A375 (cell line): ENCODE results near the genes BCAN and SMIM42.

DNA sequence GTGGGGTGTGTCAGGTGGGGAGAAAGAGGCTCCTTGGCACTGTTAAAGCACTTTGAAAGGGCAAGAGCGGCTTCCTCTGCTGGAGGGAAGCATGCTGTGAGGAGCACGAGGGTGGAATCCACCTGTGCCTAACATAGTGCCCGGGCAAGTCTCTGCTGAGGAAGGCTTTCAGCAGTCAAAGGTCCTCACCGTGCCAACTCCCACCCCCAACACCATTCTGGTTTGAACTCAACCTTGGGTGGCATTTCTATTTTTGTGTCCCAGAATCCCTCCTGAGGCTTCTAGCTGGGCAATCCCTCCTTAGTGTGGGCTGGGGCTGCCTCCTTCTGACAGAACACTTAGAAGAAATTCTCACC is 37.4 kb downstream of the MEF2D start:
- RAMPAGE, long total RNA, result no peak

- RAMPAGE, long total RNA, result no peak
These were observed 19.6 kb downstream of the MEF2D start for GRCh38 chr1:156480555-156481715.

DNA sequence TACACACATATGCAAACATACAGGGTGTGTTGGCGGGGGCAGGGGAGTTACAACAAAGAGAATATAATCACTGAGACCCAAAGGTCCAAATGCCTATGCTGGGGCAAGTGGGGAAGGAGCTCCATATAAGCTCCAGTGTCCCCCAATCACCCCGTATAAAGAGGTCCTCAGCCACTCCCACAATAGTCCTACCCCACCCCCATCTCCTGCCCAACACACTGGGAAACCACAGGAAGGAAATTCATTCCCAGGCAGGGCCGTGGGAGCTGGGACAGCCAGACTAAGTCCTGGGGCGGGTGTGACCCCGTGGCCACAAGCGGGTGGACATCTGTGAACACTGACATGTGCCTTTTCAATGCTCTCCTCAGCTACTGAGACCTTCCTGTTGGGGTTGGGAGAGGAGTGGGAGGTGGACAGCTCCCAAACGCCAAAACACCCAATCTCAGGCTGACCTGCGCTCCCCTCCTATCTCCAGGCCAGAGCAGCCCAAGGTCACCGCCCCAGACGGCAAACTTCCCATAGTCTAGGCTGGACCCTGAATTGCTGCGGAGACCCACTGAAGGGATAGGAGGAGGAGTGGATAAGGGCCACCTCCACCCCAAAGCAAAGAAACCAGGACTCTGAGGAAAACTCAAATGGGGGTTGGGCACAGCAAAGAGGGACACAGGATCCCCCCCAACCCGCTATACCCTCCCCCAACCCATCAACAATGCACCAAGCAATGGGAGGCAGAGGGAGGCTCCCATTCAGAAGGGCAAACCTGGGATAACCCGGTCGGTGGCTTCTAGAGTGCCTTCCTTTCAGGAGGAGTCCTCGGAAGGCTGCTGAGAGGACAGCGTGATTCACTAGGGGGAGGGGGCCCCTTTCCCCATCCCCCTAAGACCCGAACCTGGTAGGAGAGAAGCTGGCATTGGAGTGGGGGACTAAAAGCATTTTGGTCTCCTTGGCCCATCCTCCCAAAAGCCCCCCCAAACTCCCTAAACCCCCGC is 1.6 kb downstream of the MEF2D start:
- RAMPAGE, long total RNA, result no peak

DNA sequence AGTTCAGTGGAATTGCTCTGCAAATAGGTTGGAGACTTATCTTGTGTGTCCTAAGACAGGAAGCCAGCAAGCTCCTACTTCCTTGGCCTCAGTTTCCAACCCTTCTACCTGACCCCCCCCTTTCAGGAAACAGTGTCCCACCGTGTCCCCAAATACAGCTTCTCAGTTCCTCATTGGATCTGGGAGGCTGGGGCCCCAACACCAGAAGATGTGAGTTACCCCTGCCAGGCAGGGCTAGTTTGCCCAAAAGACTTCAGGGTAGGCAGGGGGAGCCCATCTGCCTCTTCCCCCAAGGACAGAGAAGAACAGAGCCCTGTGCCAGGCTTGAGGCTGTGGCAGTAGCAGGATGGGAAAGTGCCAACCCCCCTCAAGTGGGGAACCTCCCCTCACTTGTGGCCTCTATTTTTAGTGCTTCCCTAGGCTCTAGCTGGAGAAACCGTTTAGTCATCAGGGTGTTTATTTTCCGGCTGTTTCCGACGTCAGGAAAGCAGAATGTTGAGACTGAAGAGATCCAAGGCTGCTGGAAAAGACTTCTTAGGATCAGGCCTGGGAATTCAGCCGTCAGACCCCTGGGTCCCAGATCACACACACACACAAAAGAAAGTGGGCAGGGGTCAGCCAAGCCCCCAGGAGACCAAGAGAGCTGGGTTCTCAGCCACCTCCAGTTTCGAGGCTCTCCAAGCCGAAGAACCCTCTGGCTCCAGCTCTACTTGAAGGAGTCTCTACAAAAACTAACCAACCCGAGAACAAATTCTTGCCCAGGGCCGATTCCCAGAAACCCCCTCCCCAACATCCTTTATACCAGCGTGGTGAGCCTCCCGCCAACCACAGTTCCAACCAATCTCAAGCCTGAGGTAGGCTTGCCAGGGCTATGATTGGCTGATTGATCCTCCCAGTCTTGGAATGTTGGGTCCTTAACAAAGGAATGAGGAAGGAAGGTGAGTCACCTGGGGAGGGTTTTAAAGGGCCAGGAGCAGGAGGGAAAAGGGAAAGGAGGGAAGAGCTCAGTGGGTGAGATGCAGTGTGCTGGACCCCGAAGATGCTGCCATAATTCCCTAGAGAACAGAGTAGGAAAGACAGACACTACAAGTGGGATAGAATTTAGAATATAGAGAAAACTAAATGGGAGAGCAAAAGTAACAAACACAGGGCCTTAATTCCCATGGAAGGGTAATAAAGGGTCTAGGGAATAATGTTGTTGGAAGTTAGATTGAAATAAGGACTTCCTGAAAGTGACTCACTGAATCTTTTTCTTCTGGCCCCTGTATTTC is 2.5 kb upstream of the MEF2D start:
- RAMPAGE, long total RNA, result no peak

- RAMPAGE, long total RNA, result no peak
These were observed at the start of gene BCAN for GRCh38 chr1:156641622-156642257. Gene BCAN (plus strand): TSS chr1:156642117.

DNA sequence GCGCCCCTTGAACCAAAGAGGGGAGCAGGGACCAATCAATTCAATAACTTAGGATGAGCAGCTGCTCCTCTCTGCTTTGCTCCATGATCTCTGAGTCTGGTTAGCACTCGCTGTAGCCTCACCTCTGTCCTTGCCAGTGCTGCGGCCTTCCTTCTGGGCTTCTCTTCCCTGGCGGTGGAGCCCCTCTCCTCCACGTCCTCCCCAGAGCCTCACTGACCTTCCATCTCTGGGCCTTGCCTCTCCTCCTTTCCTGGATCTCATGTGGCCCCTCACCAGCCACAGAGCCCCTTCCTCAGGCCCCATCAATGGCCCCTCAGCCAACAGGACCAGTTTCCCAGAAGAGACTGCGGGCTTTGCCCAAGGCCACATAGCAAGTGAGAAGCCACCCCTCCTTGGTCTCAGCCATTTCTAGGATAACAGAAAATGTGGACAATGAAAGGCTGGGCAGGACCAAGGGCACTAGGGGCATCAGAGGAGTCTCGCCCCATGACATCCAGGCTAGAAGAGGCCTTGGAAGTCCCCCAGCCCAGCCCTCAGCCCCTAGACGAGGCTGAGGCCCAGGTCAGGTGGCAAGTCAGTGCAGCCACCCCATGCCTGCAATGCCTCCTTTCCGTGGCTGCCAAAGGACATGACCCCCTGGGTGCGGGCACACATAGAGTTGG is 2.8 kb downstream of the NES start:
- RAMPAGE, long total RNA, result no peak

GRCh38 chr1:156706315-156707410 is 1.3 kb upstream of the CRABP2 start:
- RAMPAGE, long total RNA, result no peak

DNA sequence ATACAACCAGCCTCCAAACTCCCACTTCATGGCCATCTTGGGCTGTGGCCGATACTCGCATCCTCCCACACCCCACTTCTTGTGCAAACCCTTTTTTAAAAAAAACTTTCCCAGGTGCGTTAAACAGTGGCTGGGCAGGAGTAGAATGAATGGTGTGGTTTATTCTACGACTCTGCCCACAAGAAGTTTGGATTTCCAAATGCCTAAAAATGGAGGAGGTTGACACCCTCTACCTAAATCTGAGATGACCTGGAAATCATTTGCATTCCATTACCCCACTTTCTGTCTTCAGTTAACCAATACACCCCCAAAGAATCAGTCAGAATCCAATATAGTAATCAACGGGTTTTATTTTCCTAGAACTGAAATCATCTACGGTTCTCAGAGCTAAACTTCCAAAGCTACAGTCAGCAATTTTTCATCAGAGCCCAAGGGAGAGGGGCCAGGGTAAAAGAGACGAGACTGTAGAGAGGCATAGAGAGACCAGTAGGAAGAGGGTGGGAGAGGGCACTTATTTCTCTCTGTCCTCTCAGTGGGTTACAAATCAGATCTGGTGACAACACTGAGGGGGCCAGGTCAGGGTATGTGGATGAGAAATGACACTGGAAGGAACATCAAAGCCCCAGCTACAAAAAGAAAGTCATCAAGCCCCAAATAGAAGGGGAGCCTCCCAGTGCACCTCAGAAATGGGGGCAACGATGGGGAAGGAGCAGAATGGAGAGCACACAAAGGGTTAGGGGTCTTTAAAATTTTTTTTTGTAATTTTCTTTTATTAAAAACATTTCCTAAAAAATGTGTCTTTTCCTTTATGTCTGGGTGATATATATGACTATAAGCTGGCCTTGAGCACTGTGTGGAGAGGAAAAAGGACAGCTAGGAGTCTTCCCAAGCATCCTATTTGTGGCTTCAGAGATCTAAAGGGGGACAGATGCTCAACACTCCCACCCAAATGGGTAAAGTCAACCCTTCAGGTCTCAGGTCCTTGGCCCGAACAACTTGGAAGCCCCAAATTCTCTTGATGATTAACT is 1.2 kb upstream of the MRPL24 start:
- RAMPAGE, long total RNA, result no peak

DNA sequence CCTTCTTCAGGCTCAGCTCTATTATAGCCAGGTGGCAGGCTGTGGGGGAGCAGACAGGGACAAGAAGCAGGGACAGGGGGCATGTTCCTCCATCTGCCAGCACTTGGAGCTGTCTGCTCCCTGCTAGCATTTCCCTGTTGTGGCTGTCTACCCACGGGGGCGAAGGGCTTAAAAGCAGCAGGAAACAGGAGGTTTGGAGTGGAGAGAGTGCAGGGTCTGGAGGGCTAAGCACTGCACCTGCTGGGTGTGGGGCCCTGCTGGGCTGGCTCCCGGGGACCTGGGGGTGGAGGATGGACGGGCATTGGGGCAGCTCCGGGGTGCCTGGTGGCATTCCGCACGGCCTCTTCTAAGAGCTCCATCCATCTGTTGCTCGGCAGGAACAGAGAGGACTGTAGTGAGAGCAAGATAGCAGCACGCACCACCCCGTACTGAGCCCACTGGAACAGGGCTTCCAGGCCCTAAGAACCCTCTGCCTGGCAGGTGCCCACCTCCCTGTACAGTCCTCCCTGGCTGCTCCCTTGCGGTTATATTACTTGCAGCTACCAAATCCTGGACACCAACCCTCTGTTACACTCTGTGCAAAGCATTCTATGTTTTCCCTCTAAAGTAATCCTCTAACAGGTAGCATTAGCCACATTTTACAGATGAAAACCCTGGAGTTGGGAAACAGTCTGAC is 21.3 kb downstream of the LRRC71 start:
- RAMPAGE, long total RNA, result no peak

DNA sequence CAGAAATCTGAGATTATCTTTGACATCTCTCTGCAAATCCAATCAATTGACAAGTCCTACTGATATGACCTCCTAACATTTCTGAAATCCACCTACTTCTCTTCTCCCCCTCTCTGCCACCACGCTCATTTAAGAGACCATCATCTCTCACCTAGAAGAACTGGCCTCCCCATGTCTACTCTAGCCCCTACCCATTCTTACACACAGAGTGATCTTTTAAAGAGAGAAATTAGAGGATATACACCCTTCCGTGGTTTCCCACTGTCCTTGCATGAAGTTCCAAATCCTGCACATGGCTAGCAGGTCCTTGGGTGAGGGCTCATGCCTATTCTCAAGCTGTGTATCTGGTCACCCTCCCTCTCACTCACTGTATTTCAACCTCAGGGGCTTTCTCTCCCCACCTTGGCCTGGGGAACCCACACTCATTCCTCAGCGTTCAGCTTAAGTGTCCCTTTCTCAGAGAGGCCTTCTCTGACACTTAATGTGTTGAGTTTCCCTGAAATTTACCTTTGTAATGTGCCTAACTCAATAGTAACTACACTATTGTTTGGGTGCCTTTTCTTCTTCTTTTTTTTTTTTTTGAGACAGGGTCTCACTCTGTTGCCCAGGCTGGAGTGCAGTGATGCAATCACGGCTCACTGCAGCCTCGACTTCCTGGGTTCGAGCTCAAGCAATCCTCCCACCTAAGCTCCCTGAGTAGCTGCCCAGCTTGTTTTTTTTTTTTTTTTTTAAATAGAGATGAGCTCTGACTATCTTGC is 50.4 kb downstream of the ARHGEF11 start:
- RAMPAGE, long total RNA, result no peak

DNA sequence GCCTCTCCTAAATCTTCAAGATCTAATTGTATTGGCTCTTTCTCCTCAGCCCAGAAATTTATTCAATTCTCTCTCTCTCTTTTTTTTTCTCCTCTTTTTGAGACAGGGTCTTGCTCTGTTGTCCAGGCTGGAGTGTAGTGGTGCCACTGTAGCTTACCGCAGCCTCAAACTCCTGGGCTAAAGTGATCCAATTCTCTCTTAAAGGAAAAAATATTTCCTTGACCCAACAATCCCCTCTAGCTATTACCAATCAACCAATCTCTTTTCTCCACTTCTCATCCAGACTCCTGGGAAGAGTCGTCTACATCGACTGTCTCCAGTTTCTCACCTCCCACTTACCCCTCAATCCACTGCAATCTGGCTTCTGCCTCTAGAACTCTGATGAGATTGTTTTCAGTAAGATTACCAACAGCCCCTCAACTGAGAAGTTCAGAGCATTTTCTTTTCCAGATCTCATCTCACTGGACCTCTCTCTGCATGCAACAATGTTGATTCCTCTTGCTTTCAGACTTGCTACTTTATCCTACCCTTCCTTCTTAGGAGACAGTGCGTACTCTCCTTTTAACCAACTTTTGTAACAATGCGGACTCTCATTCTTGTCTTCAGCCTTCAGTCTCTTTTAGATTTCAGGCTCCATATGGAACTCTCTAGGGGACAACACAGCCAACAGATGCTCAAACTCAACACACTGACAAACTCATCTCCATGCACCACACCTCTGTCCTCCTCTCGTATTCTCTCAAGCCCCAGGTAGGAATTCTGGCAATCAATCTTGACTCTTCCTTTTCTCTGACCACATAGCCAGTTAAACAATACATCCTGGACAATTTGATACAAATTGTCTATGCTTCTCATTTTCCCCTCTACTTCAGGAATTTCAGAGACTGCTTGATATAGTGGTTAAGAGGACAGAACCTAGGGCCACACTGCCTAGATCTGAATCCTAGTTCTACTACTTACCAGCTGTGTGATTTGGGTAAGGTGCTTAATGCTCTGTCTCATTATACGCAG is 30.9 kb downstream of the ARHGEF11 start:
- RAMPAGE, long total RNA, result no peak

GRCh38 chr1:157153857-157154281 is 15.7 kb upstream of the ETV3 start:
- RAMPAGE, long total RNA, result no peak

DNA sequence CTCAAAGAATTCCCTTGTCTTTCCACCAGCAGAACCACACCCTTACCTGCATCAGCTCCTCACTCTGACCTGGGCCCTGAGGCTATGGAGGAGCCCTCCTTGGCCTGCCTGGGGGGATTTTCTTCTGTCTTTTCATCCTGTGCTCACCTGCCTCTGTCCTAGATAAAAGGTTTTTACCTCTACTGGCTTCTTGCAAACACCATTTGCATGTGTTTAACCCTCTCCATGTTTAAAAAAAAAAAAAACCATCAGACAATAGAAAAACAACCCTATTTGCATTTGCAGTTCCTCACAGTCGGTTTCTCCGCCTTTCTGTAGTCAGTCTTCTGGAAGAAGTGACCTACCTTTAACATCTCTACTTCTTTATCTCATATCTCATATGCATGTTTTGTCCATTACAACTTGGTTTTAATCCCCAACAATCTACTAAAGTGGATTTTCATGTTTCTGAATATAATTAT is 12.0 kb downstream of the FCRL5 start:
- RAMPAGE, long total RNA, result no peak

DNA sequence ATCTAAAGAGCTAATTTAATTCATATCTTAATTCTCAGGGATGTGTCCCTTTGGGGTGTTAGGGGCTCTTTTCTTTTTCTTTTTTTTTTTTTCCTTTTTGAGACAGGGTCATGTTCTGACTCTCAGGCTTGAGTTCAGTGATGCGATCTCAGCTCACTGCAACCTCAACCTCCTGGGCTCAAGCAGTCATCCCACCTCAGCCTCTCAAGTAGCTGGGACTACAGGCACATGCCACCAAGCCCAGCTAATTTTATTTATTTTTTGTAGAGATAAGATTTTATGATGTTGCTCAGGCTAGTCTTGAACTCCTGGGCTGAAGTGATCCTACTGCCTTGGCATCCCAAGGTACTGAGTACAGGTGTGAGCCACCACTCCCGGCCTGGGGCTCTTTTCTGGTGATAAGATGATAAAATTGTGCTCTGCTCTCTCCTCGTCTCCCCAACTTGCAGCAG is 15.1 kb downstream of the FCRL1 start:
- RAMPAGE, long total RNA, result no peak

DNA sequence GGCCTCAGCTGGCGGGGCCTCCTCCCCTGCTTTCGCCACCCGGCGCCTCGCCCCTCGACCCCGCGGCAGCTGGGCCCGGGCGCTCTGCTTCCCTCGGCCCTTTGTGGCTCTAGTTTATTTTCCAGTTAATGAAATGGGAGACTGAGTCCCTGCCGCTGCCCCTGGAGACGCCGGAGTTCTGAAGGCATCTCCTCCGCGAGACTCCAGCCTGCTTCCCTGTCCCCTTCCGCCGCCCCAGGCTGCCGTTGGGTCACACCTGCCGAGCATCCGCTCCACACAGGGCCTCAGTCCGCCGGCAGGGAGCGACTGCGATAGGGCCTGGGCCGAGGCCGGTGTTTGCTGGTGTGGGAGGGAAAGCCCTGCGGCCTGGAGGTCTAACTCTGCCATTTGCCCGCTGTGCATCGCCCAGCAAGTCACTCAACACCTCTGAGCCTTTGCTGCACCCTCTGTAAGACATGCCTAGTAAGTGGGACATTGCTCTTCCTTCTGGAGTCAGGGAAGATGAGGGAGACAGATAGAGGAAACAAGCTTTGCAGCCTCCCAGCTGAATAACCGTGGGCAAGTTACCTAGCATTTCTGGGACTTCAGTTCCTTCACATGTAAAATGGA is 14.4 kb upstream of the KIRREL1 start:
- RAMPAGE, long total RNA, result no peak

DNA sequence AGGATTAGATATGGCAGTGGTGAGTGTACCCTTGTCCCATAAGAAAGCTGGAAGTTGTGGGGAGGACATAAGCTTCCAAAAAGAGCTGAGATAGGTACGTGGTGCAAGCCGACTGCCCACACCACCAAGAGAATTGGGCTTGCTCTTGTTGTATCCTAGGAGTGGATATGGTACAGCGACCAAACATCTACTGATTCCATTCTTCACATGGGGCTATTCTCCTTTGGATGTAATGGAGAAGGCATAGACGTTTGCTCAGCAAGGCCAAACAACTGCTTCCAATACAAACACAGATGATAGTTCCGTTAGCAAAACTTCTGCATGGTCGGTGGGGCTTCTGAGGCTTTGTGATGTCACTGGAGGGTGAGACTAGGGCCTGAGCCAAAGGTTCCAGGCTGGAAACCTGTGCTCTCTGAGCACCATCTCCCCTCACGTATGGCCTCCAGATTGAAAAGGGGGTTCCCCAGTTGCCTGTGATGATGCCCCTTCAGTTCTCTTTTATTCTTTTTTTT is at the start of gene SMIM42:
SMIM42 (minus strand) TSS at position 296 of the 512 bp plus-strand sequence.
- RAMPAGE, long total RNA, result no peak

DNA sequence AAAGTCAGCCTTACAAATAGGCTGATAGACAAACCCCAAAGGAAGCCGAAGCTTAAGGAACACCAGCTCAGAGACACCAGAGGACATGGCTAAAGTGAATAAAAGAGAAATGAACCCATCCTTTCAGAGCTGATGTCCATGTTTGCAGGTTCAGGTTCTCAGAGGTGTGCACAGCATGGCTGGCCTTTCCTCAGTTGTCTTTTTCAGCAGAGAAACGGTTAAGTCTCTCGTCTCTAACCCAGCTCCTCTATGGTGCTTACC is 263 bp downstream of the AIM2 start:
- RAMPAGE, long total RNA, result no peak

DNA sequence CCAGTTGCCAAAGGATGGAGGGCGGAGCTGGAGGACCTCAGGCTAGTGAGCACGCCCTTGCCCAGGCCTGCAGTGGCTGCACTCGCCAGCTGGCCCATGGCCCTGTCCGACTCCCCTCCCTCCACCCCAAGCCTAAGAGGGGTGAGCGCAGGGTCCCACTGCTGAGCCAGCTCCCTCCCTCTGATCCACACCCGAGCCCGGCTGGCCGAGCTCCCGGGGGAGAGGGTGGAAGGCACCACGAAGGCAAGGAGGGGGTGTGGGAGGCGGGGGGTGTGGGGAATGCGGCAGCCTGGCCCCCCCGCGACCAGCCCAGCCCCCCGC is 234 bp upstream of the CADM3 start:
- RAMPAGE, long total RNA, result no peak

DNA sequence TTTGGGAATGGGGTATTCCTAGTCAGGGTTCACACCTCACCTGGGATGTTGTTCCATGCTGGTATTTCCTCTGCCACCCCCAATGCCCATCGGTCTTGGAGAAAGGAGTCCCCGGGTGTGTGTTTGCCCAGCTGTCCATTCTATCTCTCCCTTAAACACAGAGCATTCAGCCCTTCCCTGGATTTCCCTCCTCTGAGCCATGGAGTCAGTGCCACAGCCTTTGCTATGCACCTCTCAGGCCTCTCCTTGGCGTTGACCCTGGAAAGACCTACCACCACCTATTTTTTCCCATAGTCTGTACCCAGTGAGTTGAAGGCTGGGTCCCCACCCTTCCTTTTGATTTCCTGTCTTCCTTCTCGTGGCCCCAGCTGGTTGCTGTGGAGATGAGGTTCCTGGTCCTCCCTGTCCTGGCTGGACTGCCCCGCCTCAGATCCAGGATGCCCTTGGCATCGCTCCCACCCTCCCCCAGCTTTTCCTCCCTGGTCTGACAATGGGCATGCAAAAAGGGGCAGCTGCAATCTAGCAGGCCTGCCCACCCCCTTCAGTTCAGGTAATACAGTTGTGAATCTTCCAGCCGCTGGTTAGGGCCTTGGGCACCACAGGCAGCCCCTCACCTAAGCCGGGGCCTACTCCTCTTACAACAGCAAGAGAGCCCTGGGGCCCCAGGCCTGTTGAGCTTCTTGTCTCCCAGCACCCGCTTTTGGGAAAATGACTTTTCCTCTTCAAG is 2.3 kb upstream of the ACKR1 start:
- RAMPAGE, long total RNA, result no peak

GRCh38 chr1:159557128-159557578 is 21.3 kb upstream of the OR10J5 start:
- RAMPAGE, long total RNA, result no peak